Left colon (tissue), 1 donor: ENCODE results near the gene PNMA3.

GRCh38 chrX:152832006-152832255, 1.1 kb downstream of the NSDHL start:
- PRO-cap: no peak

- PRO-cap: no peak
Observed at GRCh38 chrX:152914887-152916106, 17.4 kb downstream of the ZNF185 start.

DNA sequence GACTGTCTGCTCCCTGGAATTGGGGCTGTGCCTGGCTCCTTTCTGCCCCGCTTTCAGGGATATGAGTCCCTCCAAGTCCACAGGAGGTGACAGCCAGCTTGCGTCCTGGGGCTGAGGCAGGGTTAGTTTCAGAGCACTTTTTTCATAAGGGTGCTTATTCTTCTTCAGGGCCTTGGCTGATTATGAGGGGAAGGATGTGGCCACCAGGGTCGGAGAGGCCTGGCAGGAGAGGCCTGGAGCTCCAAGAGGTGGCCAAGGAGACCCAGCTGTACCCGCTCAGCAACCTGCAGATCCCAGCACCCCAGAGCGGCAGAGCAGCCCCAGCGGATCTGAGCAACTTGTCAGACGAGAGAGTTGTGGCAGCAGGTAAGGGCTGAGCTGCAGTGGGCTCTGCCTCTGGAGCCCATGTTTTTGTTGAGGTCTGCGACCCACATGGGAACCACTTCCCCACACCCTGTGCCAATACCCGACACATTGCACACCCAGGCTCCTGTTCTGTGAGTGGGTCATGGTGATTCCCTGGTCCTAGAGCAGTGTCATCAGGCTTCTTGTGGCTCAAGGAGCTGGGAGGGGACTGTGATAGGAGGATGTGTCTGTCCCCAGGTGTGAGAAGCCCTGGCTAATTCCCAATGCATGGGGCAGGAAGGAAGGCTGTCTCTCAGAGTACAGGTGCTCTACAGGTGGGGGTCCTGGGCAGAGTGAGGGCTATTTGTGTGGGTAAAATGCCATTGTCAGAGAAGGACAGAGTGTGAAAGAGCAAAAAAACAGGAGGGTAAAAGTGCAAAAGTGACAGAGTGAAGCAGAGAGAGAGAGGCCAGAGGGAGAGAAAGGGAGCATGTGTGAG, 47.5 kb downstream of the ZNF185 start:
- PRO-cap: no peak

- PRO-cap: no peak
Observed at GRCh38 chrX:152971768-152972467, 22.0 kb downstream of the PNMA5 start.

- PRO-cap: no peak
Observed at GRCh38 chrX:153055988-153056628, at the start of gene PNMA3. Gene PNMA3 (plus strand): TSS chrX:153056470.

DNA sequence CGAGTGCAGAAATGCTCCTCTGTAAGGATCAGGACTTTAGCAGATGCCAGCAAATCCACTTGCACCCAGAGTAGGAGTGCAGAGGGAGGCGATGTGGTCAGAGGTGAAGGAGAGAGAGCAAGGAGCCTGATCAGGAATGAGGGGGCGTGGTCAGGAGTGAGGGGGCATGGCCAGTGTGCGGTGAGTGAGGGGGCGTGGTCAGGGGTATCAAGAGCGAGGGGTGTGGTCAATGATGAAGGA, 39.7 kb upstream of the PWWP4 start:
- PRO-cap: no peak

- PRO-cap: no peak
Observed at GRCh38 chrX:153245519-153245975, 20.4 kb upstream of the PWWP4 start.

DNA sequence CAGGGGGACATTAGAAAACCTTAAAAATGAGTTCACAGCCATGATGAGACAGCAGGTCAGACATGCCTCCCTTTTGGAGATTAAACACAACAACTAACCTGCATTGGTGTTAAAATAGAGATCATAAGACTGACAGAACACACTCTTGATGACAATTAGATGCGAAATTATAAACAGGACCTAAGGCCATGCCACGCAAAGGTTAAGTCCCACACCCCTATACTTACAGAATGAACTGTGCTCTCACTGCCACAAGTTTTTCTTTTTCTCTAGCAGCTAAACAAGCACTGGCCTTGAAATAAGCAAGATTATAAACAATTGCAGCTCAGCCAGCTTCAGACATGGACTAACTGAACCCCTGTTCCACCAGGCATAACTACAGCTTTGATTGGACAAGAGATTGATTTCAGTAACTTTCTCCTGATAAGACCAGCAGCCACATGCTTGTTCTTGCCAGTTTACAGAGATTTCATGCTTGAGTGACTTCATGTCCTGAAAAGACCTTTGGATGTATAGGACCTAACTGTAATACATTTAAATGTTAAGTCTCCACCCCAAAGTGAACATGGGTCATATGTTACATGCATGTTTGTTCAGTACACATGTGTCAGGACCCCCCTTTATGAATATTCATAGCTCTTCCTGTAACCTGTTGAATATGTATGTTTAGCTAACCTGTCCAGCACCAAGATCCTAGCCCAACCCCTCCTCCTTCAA, 27.8 kb downstream of the ZNF275 start:
- PRO-cap: no peak

- PRO-cap: no peak
Observed at GRCh38 chrX:153476990-153477520, 6.7 kb upstream of the HAUS7 start.

GRCh38 chrX:153684122-153684834, 3.4 kb upstream of the SLC6A8 start:
- PRO-cap: no peak

DNA sequence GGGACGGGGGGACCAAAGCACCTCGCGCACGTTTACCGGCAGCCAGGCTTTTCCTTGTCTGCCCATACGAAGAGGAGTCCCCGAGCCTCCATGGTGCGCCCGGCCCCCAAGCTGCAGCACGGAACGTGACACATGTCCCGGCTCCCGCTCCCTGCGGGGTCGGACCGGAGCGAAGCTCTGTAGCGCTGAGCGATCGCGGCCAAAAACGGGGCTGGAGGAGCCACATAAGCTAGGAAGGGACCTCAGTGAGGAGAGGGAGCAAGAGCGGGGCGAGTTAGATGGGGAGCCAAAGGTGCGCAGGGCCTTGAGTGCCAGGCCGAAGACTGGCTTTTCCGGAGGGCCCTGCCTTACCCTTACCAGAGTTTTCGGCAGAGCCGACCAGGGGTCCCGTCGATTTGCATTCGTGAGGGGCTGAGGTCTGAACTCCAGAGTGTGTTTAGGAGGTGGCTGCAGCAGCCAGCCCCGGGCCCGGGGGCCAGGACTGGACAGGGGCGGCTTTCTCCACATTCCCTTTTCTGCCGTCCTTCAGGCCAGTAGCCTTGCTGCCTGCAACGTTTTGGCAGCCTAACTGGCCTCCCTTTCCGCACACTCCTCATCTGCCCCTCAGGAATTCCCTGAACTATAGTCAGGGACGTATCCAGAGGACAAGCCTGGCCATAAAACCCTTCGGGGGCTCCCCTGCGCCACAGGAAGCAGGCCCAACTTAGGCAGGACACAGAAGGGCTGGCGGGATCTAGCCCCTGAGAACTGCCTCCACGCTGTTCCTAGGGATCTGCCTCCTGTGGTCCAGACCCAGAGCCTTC, 628 bp downstream of the SSR4 start:
- PRO-cap: no peak

GRCh38 chrX:153908972-153909512, 4.6 kb downstream of the AVPR2 start:
- PRO-cap: unidirectional peak, plus-strand start at chrX:153909324

DNA sequence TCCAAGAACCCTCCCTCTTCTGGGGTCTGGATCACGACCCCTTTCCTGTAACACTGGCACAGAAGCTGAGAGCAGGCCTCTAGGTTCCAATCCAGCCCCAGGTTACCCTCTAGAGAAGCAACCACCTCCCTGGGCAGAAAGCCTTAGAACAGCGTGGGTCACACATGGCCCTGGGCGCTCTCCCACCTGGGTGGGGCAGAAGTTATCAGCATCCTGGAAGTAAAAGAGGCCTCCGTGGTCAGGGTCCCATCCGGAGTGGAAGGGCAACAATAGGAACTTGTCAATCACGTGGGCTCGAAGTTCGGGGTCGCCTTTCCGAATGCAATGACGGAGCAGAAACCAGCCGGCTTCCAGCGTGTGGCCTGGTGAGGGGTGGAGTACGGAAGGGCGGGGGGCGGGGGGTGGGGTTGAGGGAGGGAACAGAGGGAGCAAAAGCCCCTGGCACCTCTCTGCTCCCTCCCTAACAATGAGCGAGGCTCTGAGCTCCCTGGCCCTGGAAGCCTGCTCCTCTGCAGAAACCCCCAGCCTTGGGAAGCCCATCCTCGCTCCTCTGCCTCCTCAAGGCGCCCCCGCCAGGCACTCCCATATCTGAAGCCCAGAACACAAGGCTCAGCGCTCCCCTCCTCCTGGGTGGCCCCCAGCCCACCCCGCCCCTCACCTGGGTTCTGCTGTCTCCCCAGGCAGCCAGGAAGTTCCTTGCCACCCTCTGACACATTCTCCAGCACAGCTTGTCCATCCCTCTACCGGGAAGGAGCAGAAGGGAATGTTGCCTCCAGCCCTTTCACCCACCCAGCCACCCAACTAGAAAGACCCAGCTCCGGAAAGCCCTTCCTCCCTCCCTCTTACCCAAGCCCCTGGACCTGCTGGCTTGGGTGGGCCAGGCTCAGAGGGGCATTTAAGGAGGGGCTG, 2.9 kb downstream of the RENBP start:
- PRO-cap: no peak

GRCh38 chrX:153942700-153943132, 1.7 kb downstream of the RENBP start:
- PRO-cap: no peak

- PRO-cap: no peak
Observed at GRCh38 chrX:153947644-153948429, 3.4 kb upstream of the RENBP start.

GRCh38 chrX:153948457-153949367, 4.3 kb upstream of the RENBP start:
- PRO-cap: no peak

- PRO-cap: unidirectional peak, minus-strand start at chrX:153973375
Observed at GRCh38 chrX:153973162-153973794, 724 bp downstream of the TMEM187 start.

DNA sequence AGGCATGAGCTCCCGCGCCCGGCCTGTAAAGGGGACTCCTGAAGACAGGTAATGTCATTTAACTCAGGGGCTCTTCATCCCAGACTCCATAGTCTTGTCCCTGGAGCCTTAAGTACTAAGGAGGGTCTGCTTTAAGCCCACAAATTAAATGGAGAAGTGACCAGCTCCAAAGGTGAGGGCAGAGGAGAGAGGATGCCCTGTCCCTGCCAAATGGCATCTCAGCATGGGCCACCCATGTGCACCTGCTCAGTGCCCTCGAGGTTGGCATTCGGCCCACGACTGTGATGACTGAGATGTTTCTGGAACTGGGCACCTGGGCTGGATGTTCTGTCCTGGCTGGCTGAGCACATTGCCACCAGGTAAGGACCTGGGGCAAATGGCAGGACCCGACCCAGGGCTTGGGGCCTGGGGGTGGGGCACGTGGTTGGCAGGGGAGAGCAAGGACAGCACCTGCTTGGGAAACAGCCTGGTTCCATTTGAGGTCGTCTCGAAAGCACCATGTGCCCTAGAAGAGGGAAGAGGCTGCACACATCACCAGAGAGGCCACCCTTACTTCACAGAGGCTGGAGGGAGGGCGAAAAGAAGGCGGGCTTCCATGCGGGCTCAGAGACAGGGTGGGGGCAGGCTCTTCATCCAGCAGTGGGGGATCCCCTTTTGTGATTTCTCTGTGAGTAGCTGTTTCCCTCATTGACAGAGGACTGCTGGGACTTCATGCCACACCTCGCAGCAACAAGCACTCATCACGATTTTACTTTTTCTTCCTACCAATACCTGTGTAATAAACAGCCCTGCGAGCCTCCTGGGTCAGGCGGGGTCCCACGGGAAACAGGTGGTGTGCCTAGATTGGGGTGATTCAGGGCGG, 11.8 kb downstream of the TMEM187 start:
- PRO-cap: unidirectional peak, plus-strand start at position 693 of the sequence

GRCh38 chrX:154022989-154023985, 3.6 kb upstream of the IRAK1 start:
- PRO-cap: no peak

GRCh38 chrX:154038846-154039045, 19.0 kb upstream of the IRAK1 start:
- PRO-cap: no peak